Heart (tissue), 3 donors: ENCODE measurements around a stretch of chr14.

DNA sequence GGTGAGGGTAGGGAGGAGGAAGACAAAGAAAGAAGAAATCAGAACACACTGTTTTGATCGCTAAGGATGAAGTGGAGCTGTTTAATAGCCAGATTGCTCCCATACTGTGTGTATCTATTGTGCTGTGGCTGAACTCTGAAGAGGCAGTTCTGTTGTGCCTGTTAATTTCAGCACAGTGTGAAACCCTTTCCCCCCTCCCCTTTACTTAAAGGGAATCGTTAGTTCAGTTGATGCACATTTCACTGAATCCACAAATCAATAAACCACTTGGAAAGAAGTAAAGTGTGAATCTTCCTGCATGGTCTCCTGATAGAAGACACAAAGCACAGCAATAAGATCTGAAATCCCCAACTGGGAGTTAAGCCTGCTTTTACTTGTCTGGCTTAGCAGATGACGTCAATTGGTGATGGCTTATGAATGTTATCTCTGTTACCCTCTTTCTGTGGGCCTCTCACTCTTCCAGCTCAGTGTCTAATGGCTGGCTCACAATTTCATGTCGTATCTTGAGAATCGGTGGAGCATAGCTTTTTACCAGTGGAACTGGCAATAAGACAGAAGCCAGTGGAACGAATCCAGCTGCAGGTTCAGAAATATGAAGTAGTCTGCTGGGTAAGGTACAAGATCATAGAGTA, 413.4 kb upstream of the SEL1L start:
- RAMPAGE, long total RNA, 2 experiments, result no peak in any of the 2 experiments

DNA sequence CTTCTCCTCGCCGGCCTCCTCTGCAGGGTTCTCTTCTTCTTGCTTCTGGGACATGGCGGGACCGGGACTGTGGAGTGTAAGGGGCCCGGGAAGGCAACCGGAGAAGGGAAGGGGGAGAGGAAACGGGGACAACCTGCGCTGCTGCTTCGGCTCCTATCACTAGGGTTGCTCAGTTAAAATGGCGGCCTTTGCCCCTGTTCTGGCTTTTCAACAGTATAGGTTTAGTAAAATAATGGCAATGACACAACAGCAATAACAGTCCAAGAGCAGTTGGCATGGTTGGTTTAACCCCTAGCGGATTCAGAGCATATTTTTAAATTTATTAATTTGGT, 1159.3 kb upstream of the SEL1L start:
- RAMPAGE, long total RNA, 2 experiments, result no peak in any of the 2 experiments

GRCh38 chr14:84398581-84398894, 1131.4 kb upstream of the FLRT2 start:
- RAMPAGE, long total RNA, 2 experiments, result no peak in any of the 2 experiments

- RAMPAGE, long total RNA, 2 experiments, result no peak in any of the 2 experiments
Observed at GRCh38 chr14:84657684-84658096, 872.3 kb upstream of the FLRT2 start.

DNA sequence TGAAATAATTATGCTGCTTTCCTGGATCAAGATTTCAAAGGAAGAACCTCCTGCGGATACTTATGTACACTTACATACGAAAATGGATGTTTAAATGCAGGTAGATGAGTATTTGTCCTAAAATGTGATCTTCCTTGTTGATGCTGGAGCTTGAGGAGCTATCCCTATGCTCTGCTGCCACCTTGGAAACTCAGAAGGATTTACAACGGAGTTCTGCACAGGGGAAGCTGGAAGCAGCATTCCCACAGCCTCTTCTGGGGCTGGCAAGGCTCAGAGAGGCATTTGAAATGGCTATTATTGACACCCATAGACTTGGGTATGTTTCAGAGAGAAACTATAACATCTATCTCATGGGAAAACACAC, 1.4 kb upstream of the FLRT2 start:
- RAMPAGE, long total RNA, 2 experiments, result no peak in any of the 2 experiments

DNA sequence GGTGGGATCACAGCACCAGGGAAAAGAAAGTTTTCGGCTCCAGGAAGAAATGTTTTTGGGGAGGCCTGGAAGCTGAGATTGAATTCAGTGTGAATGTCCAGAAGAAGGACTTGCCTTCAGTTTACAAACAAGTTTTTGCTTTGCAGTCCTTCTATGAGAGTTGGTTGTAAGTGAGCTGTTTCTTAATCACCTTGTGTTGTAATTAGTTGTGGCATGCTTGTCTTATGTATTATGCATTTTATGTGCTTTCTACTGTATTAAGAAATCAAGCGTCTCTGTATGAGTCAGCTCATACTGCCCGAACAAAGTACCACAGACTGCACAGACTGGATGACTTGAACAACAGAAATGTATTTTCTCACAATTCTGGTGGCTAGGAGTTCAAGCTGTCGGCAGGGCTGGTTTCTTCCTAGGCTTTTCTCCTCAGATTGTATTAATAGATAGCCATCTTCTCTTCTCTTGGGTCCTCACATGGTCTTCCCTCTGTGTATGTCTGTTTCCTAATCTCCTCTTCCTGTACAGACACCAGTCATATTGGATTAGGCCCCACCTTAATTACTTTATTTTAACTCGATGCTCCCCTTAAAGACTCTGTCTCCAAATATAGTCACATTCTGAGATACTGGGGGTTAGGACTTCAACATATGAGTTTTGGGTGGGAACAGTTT, 77.7 kb downstream of the FLRT2 start:
- RAMPAGE, long total RNA, 2 experiments, result no peak in any of the 2 experiments

- RAMPAGE, long total RNA, 2 experiments, result no peak in any of the 2 experiments
Observed at GRCh38 chr14:87841814-87842180, 151.2 kb downstream of the GALC start.

DNA sequence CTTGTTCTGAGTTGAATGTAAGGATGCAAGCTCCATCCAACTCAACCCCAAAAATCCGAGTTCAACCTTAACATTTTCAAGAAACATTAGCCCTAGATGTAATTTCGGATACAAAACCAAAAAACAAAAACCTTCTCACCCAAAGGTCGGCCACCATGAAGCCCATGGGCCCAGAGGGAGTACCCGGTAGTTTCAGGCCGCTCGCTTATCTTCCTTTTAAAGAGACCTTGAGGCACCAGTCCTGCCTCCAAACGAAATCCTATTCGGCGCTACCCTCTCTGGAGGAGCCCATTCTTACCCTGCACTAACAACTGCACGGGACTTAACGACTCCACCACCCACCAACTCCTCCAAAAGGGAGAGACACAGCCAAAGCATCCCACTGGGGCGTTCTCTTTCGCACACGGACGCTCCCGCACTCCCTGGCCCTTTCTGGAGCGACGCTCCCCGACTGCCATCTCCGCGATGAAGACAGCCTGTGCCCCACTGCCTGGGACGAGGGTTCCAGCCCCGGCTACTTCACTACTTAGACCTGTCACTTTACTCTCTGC, 742 bp downstream of the GALC start:
- RAMPAGE, long total RNA, 2 experiments, result no peak in any of the 2 experiments

DNA sequence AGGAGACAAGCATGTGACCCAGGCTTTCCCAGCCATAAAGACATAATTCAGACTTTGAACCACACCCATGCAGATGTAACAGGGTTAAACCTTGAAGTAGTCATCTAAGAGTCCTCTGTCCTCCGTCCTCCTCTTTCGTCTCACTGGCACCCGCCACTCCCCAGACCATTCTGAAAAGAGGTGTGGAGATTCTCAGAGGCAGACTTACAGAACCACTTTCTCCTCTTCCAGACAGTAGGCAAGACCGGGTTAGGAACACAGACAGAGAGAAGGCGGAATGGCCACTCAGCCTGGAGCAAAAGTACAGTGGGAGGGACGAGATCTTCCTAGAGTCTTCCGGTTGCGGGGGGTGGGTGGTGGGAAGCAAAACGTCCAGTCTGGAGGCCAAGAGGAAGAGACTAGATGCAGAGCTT, 120.6 kb downstream of the KCNK10 start:
- RAMPAGE, long total RNA, 2 experiments, result no peak in any of the 2 experiments

DNA sequence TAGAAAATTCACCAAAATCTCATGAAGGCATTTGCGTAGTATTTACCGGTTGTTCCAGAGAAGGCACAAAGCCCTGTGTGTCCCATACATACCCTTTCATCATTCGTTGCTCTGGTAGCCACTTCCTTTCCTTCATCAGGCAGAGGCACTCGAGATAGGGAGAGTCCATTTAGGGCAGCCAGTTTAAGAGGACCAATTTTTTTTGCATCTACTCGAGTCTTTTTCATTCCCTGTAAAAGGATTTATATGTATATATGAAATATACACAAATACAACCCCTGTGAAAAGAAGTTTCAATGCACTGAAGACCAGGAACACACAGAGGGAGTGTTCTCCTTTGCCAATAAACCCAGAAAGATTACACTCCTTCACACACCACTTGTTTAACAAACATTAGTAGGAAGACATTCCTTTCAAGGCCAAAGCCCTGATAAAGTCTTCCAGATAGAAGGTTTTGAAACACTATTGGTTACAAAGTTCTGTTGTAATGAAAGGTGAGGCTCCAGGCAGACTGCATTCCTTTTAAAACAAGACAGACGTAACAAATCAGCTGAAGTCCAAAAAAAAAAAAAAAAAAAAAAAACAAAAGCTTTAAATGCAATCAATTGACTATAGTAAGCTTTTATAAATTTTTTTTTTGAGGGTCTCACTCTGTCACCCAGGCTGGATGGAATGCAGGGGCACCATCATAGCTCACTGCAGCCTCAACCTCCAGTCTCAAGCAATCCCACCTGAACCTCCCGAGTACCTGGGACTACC, 81.1 kb downstream of the PTPN21 start:
- RAMPAGE, long total RNA, 2 experiments, result no peak in any of the 2 experiments

- RAMPAGE, long total RNA, 2 experiments, result no peak in any of the 2 experiments
Observed at GRCh38 chr14:88550666-88550922, 4.2 kb downstream of the PTPN21 start.

DNA sequence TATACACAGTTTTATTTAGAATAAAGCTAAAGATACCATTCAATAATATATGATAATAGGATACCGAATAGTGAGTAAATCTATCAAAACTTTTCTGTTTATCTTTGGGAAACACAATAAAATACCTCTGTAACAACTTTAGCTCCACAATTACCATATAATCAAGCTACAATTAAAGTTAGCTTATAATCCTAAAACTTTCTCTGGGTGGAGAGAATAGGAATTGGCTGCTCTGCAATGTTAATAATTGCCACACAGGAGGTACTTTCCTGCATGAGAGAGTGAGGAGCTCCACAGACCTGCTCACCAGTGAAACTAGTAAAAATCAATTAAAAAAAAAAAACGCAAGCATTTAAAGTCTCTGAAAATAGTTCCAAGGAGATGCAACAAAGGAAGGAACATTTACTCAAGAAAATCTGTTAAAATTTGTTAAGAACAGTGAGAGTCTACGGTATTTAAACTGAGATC, 110.6 kb downstream of the EML5 start:
- RAMPAGE, long total RNA, 2 experiments, result no peak in any of the 2 experiments

DNA sequence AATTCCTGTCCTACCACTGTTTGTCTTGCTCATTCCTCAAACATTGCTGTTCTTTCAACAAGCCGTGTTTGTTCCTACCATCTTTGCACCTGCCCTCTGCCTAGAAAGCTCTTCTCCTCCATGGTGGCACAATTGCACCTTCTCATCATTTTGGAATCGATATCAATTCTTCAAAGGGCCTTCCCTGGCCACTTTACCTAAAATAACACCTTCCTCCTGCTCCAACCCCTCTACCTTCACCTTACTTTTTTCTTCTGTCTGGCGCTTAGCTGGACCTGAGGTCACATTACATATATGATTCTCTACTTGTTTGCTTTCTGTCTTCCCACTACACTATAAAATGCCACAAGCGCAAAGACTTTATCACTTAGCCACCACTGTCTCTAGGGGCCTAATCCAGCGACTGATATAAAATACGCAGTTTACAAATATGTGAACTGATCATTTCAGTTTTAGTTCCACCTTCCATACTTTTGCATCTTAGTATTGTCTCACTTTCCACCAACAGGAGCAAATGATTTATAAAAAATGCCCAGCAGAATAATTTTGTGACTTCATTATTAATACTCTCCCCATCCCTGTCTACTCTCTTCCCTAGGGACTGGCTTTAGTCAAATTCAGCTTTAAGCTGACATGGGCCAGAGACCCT, 169.0 kb downstream of the FOXN3 start:
- RAMPAGE, long total RNA, 2 experiments, result no peak in any of the 2 experiments

GRCh38 chr14:89349969-89350429, 67.0 kb downstream of the FOXN3 start:
- RAMPAGE, long total RNA, 2 experiments, result no peak in any of the 2 experiments

GRCh38 chr14:89399624-89400226, 17.3 kb downstream of the FOXN3 start:
- RAMPAGE, long total RNA, 2 experiments, result no peak in any of the 2 experiments

DNA sequence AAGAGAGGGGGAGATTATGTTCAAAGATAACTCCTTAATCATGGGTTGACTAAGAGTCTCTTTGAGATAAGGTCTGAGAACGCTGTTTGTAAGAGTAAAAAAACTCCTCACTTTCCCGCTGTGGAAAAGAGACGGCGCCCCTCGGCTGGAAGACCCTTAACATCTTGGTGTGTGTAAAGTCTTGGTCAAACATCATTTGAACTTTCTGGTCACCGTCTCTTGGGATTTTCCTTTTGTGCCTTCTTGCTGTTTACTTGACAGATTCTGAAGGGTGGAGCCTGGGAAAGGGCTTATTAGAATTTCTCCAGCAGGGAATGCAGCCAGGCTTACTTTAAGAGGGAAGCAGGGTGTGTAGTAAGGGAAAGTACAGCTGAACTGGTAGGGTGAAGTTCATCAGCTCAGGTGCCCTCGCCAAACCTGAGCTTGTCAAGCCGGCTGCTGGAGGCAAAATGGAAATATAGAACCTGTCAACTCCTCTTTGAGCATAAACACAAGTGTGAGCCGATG, 5.5 kb upstream of the FOXN3 start:
- RAMPAGE, long total RNA, 2 experiments, result no peak in any of the 2 experiments

GRCh38 chr14:89617427-89617875, 200.4 kb upstream of the FOXN3 start:
- RAMPAGE, long total RNA, 2 experiments, result no peak in any of the 2 experiments

DNA sequence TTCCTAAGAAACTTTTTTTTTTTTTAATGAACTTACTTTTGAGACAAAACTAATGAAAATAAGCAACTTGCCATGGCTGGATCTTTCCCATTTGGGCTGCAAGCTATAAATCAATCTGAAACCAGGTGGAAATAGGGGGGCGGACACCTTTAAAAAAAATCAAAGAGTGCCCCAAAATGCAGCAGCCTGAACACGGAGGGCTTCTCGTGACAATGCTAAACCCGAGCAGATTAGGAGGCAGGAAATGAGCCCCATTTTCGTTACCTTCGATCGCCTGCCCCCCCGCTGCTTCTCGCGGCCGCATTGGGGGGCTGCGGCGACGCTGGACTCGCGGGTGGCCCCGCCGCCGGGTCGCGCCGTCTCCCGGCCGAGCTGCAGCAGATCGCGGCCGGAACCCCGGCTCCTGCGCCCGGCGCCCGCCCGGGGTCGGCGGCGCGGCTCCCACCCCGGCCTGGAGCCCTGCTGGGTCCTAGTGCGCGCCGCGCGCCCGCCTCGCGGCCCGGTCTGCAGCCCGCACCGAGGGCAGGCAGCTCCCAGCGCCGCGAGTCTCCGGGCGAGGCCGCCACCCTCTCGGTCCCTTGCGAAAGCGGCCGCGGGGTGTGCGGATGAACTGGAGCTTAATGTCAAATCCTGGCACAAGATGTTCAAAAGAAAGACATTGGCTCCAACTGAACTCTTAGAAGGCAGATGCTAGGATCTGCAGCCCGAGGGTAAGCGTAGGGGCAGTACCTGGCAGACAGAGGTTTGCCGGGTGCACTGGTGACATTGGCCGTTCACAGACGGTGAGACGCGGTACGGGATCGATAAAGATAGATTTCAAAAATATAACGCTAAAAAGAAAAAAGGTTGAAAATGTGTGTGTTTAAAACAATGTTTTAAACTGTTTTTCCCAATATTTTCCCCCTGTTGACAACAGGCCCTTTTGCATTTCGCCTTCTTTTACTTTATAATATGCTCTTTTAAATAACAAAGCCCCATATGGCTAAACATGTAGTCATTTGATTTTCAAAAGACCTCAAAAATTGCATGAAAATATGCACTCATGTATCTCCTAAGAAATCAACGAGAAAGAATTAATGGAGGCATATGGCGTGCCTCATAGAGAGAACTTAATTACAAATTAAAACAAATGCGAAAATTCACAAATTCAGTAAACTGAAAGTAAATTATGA, 202.1 kb upstream of the FOXN3 start:
- RAMPAGE, long total RNA, 2 experiments, result no peak in any of the 2 experiments

DNA sequence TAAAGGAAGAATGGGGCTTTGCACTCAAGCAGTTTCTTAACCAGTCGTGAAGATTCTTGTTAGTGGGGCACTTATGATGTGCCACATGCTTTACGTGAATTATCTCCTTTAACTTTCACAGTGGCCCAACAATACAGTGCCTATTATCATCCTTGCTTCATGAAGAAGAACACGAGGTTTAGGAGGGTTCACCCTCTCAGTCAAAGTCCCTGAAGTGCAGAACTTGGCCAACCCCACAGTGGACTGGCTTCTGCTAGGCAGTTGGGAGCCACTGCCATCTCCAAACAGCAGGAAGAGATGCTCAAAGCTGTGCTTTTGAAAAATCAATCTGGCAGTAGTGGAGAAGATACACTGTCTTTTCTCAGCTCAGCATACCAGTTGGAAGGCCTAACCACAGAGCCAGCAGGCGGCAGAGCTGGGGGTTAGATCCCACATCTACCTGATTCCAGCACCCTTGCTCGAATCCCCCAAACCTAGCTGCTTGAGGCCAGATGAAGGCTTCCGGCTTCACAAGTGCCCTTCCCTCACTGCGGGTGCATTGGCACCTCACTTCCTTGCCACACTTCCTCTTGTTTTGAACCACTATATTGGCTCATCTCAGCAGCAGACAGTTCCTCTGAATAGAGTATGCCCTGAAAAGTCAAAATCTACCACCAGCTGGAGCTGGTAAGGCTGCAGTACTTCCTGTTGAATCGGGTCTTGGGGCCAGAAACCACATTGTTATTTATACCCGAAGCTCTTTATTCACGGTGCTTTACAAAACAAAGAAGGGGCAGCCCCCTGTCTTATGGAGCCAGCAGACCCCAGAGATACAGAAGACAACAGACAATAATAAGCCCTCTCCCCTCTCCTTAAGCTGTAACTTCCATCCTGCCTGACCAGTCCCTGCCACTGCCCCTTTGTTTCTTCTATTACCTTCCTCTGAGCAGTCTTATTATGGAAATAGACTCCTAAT, 233.8 kb downstream of the EFCAB11 start:
- RAMPAGE, long total RNA, 2 experiments, result no peak in any of the 2 experiments

- RAMPAGE, long total RNA, 2 experiments, result no peak in any of the 2 experiments
Observed at GRCh38 chr14:89773850-89774345, 180.6 kb downstream of the EFCAB11 start.